Myometrial cell (primary cell): ENCODE data around the genes RELN, ORC5 and SRPK2.

DNA sequence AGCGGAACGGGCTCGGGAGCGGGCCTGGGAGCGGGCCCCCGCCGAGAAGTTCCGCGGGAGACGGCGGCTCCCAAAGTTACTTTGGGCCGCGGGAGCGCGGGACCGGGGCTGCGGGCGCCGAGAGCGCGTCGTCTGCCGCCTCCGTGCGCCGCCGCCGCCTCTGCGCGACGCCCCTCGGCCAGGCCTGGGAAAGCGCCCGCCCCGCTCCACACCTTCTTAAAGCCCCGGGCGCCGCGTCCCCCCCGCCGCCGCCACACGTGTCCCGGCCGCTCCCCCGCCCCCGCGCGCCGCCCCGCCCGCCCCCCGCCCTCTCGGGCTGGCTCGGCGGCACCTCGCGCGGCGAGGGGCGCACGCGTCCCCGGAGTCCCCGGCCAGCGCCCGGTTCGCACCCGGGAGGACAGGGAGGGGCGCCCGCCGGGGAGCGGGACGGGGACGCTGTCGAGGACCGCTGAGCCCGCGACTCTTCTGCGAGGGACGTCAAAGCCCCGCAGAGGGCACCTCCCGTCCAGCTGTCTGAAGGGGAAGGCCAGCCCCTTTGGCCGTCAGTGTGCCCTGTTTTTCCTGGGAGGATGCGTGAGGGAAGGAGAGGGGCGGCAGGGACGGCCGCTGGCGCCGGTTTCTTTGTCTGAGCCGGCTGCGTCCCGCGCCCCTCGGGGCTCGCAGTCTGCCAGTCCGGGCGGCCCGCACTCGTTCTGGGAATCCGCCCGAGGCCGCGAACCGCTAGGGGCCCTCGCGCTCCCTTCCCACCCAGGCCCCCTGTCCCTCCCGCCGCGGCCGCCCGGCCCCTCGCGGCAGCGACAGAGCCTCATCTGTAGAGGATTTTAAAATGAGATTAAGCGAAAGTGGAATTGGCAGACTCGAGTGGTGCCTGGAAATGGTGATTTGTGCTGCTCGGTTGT is at the start of gene RELN:
Gene RELN (minus strand): TSS at position 188 of the 899 bp plus-strand sequence.
- RAMPAGE, long total RNA: no peak

DNA sequence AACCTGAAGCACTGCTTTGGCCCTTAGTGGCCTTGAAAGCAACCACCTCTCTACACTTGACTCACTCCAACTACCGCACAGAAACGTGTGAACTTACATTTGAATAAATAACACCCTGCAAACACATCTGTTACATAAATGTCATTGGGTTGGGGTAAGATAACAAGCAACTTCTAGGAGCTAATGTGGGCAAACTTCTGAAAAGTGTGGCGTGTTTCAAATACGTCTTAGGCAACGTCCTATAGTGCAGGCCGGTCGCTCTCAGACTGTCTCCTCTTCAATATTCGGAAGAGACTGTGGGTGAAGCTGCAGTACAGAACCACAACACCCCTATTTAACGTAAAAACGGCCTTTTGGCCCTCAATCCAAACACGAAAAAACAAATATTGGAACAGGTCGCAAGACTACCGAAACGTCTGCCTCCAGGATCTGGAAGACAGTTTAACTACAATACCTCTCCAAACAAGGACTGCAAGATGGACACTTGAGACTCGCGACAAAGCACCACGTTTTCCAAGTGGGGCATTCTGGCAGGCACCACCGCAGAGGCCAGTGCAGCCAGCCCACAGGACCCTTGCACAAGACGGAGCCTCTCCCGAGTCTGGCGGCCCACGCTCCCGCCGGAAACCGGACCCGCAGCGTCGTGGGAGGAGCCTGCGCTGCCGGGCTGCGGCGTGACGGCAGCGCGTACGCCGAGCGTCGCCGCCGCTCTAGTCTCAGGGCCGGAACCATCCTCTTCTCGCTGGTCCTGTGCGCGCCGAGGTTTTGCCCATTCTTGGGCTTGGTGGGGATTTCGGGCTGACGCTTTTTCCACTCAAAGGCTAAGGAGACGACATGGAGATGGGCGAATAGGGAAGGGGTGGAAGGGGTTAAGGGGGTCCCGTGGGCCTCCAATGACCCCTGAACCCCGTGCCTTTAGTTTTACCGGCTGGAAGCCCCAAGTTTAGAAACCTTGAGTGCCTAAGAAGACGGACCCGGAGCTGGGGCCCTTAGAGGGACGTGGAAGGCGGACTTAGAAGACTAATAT is at the start of gene ORC5:
Gene ORC5 (minus strand): TSS at position 635 of the 1,027 bp plus-strand sequence.
- RAMPAGE, long total RNA: start-site peak on the minus strand centred at position 613 of the sequence, 35 bp wide, 130 and 169 reads in 2 replicates

GRCh38 chr7:104931127-104931760 is 82.8 kb upstream of the KMT2E start:
- RAMPAGE, long total RNA: no peak

GRCh38 chr7:104933378-104934210 is 80.4 kb upstream of the KMT2E start:
- RAMPAGE, long total RNA: no peak

- RAMPAGE, long total RNA: no peak
These were observed 57.0 kb upstream of the KMT2E start for GRCh38 chr7:104956988-104957458.

DNA sequence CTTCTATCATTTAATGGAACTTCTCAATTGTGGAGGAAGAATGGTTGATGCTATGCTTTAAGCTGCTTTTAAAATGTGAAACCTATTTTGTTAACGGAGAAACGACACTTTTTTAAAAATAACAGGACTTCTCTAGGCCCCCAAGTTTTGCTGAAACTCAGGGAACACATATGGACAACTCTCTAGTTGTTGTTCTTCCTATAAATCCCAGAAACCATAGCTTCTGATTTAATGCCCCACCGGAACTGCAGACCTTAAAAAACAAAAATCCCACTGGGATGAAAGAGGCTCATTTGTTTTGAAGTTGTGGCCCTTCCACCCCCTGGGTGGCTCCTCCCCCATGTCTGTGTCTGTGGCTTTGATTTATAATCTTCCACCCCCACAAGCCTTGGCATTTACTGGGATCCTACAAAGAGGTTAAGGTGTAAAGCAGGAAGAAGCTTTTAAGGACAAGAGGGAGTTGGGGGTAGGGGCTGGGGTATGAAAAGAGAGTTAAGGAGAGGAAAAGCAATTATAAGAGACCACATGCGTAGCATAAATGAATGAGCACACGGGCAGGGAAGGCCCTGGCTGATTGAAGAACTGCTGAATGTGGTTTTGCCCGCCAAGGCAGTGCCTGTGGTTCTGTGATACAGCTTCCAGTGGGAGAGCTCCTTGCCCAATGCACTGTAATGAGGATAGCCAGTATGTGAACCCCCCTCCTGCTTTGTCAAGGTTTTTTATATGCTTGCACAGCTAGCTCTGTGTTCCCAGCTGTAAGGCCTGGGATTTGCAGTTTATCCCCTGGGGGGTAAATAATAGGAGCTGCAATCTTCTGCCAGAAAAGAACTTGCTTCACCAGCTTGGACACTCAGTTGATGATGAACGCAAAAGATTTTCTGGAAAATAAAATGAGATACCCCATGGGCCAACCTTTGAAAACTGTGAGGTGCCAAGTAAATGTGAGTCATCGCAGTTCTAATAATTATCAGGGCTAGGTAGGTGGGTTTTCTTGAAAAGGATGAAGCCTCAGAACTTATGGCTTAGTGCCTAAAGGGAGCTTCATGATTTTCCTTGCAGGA is 34.8 kb upstream of the KMT2E start:
- RAMPAGE, long total RNA: no peak

- RAMPAGE, long total RNA: no peak
These were observed 28.1 kb upstream of the KMT2E start for GRCh38 chr7:104985716-104986529.

DNA sequence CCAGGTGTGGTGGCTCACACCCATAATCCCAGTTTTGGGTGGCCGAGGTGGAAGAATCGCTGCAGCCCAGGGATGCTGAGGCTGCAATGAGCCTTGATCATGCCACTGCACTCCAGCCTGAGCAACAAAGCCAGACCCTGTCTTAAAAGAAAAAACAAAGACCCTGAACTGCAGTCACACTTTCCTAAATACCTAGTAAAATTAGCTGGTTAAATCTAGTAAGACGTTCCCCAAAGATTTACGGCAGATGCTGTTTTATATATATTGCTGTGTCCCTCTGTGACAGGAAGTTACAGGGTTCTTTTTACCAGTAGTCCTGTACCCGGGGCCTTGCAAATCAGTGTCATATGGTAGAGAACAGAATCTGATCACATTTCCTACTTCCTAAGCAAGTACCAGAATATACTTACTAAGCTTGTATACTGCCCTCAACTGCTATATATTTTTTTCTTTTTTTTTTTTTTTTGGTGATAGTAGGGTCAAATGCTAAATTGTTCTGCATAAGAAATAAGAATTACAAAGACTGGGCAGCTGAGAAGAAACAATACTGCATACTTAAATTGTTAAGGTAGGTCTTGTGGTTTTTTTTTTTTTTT is 27.4 kb upstream of the KMT2E start:
- RAMPAGE, long total RNA: no peak

DNA sequence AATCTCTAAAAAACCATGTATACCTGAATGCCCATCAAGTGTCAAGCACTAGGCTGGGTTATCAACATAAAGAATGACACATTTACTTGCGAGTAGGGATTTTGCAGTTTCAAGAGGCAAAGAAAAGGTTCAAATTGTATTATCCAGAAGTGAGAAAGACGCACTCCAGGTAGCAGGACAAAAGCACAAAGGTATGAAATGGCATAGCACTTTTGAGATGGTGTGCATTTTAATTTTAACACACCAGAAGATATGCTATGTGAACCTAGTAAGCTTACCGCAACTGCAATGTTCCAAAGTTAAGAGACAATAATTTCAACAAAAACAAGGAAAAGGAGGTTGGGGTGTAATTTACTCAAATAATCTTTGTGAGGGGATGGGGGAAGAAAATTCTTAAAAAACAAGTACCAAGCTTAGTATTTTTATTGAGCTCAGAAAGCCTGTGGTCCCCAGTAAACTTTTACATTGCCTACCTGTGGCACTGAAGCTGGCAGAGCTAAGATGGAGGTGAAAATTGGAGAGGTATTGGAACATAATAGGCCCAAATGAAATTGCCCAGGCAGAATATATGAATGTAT is 3.7 kb upstream of the KMT2E start:
- RAMPAGE, long total RNA: no peak

DNA sequence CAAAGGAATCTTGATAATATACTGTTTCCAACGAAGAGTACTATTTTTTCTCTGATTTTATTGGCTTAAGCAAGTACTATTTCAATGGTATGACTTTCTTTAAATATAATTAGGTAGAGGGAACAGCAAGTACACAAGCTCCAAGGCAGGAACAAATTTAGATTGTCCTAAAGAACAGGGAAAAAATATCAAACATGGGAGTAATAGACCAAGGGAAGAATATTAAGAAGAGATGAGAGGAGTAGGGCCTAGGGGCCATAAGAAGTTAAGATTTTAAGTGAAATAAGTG is 34.8 kb downstream of the KMT2E start:
- RAMPAGE, long total RNA: no peak

DNA sequence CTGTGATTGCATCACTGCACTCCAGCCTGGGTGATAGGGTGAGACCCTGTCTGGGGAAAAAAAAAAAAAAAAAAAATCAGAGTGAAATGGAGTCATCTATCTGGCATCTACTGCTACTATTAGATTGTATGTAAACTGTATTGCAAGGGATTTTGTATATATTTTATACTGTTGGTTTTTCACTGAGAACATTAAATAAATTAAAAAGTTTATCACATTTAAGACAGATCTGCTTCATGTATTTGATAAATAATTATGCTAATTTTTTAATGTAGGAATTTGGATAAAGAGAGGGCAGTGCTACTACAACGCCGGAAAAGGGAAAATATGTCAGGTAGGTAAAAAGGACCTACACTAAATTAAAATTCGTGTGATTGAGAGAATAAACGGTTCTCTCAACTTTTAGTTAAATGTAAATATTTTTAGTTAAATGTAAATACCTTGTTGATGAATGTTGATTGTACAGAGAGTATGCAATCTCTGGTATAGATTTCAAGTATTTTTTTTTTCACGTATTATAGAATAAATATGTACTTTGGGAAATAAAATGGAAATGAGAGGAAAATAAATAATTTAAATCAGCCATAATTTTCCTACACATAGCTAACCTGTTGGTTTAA is 59.4 kb downstream of the KMT2E start:
- RAMPAGE, long total RNA: no peak

GRCh38 chr7:105078519-105078867 is 64.5 kb downstream of the KMT2E start:
- RAMPAGE, long total RNA: no peak

DNA sequence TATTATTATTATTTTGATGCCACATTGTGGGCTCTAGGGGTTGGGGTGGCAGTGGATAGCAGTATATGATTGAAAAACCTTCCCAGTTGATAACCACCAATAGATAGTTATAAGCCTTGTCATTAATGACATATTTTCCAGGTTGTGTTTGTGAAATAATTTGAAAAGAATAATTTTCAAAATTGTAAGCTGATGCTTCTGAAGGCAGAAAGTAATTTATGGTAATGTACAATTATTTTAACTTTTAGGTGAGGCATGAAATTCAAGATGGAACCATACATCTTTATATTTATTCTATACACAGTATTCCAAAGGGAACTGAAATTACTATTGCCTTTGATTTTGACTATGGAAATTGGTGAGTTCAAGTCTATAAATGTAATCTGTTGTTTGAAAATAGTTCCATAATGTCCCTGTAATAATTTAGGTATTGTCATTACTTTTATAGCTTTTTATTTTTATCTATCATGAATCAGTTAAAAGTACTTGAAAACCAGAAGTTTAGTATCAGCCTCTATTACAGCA is 67.5 kb downstream of the KMT2E start:
- RAMPAGE, long total RNA: no peak

GRCh38 chr7:105319666-105320226 is 69.0 kb downstream of the SRPK2 start:
- RAMPAGE, long total RNA: no peak

GRCh38 chr7:105388565-105389653 is at the start of gene SRPK2:
Gene SRPK2, minus strand, starts transcription at chr7:105388921.
- RAMPAGE, long total RNA: start-site peak on the minus strand at chr7:105388891-105388911, 210 and 96 reads in 2 replicates; start-site peak on the minus strand at chr7:105389341-105389409, 56 and 20 reads in 2 replicates

GRCh38 chr7:105487469-105488108 is 34.5 kb downstream of the PUS7 start:
- RAMPAGE, long total RNA: no peak

- RAMPAGE, long total RNA: no peak
These were observed 1.3 kb upstream of the EFCAB10 start for GRCh38 chr7:105582636-105582976.

DNA sequence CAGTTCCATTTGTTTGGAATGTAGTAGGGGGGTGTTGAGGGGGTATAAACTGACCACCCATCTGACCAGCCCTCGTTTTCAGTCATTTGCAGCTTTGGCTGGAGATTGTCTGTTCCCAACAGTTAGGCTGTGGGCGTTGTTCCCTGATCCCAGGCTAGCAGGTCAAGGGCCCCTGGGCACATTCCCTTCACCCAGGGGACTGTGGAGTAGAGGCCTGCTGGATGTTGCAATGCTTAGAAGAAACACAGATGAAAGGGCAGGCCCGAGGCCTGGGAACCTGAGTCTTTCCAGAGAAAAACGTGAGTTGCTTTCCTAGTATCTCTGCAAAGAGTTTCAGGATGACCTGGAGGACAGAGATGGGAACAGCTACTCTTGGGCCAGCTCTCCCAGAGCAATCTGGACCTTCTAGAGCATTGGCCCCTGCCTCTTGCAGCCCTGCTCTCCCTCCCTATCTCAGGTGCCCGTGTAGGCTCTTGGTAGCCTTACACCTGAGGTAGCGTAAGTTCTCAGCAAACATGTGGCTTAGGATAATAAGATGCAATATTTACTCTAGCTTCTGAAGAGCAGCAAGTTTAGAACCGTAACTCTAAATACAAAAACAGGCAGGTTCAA is 99.3 kb upstream of the EFCAB10 start:
- RAMPAGE, long total RNA: no peak

DNA sequence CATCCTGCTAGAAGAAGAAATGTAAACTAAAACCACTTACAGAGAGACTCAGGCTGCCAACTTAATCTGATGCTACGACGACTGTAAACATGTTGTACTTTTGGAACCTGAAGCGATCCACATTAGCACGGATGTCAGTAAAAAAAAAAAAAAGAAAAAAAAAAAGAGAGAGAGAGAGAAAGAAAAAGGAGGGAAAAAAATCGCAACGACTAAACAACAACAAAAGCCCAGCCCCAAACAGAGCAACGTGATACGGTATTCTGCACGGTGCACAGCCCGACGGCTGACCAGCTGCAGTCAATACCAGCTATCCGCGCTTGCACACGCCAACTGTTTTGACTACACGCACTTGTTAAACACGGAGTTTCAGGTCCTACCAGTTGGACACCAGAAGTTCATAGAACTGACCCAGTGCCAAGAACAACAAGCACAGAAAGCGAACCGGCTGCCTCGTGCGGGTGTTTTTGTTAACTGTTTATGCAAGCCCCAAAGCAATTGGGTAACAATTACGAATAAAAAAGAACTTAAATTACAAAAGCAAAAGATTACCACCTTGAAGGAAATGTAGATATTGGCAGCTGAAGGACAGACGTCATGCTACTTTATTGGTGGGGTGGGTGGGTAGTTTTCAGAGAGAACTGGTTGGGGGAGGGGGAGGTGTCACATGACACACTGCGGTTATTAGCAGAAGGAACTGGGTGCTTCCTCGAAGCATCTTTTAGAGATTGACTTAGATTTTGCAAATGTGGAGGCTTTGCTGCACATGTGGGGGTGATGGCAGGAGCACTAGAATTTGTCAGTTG is 110.4 kb upstream of the EFCAB10 start:
- RAMPAGE, long total RNA: no peak

- RAMPAGE, long total RNA: no peak
These were observed 626 bp upstream of the ATXN7L1 start for GRCh38 chr7:105876735-105877714.